Breast (tissue), 4 donors: Measurements from ENCODE around the gene GOLT1B.

GRCh38 chr12:21501731-21502437, at the start of gene GOLT1B:
TSS of gene GOLT1B (plus strand) at chr12:21501789.
- PRO-cap, 3 experiments: peak in 3 of 3 experiments; most common plus-strand start chr12:21501789 (in 2); most common minus-strand start chr12:21502327 (in 2)
- RRBS: 2% methylated on average over 15 of the region's 43 CpGs

DNA sequence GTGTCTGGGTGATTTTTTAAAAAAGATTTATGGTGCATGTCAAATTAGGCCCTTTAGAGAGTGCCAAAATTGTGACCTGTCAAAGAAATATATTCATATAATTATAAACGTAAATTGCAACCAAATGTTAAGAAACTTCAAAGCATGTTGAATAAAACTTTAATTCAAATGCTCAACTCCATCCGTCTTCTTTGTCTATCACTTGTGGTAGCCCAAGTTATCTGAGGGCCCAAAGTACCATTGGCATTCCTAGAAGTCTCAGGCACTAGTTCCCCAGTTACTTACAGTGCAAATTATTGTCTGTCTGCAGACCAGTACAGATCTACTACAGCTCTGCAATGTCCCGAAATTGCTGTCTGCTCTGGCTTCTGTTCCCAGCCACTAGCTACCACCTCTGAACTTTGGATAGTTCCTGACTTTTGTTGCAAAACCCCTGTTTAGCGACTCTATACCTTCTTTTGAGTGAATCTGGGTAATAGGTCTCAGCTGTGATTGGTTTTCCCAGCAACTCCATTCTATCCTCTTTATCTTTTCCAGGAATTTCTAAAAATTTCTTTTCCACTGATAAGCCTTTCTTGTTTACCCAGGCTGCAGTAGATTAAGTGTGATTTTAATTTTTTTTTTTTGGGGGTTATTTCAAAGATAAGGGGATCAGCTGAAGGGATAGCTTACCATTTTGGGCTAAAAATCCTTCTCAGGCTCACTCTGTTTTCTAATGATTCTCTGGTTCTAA, 16.9 kb downstream of the KCNJ8 start:
- PRO-cap, 3 experiments: no peak in any of the 3 experiments
- RRBS: no CpG with 5 or more reads among the region's 4 CpGs

DNA sequence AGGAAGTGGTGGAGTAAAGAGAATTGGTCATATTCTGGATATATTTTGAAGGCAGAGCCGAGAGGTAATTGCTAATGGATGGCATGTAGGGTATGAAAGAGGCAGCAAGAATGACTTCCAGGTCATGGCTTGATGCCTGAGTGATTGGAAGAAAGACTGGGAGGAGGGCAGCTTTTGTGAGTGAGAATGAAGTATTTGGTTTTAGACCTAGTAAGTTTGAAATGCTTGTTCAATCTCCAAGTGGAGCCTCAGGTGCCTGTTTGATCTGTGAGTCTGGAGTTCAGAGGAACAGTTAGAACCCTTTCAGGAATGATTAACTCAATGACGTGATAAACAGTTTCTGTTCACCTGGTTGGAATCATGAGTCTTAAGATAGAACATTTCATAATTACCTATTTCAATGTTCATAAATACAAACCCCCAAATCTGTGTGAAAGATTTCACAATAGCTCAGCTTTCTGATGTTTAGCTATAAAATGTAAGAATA, 10.4 kb downstream of the KCNJ8 start:
- PRO-cap, 3 experiments: no peak in any of the 3 experiments
- RRBS: no CpG with 5 or more reads among the region's 2 CpGs

- PRO-cap, 3 experiments: no peak in any of the 3 experiments
- RRBS: no CpG with 5 or more reads among the region's 4 CpGs
Measured at GRCh38 chr12:21891475-21892303, 49.5 kb downstream of the ABCC9 start.

DNA sequence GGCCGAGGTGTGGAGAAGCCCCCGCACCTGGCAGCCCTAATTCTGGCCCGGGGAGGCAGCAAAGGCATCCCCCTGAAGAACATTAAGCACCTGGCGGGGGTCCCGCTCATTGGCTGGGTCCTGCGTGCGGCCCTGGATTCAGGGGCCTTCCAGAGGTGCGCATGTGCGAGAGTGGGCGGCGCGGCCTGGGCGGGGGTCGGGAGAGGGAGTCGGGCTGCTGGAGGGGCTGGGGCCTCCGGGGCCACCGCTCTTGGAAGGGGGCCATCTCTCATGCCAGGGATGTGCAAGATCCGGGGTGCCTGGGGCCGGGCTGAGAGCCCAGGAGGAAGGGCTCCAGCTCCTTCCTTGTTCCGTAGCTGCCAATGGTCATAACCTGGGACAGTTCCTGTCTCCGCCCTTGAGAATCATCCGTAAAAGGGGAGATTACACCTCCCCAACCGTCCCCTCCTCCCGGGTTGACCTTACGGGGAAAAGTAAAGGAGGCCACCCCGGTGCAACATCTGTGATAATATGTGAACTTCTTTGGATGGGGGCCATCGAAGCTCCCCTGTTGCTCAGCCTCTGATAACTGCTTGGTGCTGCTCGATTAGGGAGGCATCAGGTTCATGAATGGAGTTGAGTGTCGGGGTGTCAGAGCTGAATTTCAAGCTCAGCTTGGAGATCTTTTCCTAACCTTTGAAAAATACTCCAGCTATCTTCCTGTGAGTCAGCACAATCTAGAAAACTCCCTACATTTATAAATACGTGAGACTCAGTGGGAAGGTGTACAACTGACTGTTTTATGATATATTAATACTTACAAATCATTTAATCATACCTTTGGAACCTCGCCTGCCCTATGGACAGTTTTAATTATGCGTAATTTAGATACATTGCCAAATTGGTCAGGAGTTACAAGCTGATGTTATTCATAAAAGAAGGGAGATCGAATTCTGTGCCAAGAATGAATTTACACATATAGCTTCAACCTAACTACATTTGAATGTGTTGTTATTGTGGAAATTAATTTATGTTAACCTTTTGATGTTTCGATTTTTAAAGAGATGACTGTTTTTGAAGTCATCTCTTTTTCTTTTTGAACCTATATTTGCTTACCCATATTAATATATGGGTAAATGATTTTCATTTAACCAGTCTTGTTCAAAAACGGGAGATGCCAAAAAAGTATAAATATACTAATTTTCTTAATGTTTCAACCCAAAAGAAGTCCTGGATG, 799 bp downstream of the CMAS start:
- PRO-cap, 3 experiments: peak in 1 of 3 experiments; most common minus-strand start position 364 of the sequence (in 1)
- RRBS: 2% methylated on average over 5 of the region's 35 CpGs

- PRO-cap, 3 experiments: no peak in any of the 3 experiments
- RRBS: no CpG with 5 or more reads among the region's 14 CpGs
Measured at GRCh38 chr12:22699385-22700163, 74.6 kb downstream of the ETNK1 start.

GRCh38 chr12:24069651-24070294, 120.3 kb upstream of the SOX5 start:
- PRO-cap, 3 experiments: no peak in any of the 3 experiments
- RRBS: no CpG with 5 or more reads among the region's 7 CpGs

DNA sequence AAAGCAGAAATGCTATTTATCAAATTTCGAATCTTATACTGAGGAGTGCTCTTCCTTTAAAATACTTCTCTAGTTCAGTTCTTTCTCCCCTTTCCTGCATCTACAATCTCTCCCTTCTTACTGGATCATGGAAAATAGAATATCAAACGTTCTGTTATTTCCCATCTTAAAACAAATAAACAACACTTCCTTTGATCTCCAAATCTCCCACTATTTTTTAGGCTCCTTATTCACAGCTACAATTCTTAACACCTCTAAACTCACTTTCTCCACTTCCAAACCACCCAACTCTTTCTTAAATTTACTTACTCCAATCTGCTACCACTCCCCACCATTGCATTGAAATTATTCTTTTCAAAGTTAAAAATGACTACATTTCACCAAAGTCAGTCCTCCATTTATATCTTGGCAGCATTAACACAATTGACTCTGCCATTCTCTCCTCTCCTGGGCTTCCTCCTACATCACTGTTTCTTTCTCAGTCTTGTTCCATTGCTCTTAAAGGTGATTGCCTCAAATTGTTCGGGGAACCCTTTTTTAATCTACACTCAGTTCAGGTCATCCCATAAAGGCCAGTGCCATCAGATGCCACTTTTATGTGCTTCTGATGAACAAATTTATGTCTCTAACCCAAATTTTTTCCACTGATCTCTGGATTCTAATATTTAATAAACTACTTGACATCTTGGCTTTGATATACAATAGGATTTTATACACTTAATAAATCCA, 150.7 kb upstream of the SOX5 start:
- PRO-cap, 3 experiments: no peak in any of the 3 experiments
- RRBS: no CpG with 5 or more reads among the region's 3 CpGs

GRCh38 chr12:24226837-24227363, 277.4 kb upstream of the SOX5 start:
- PRO-cap, 3 experiments: no peak in any of the 3 experiments
- RRBS: no CpG with 5 or more reads among the region's 6 CpGs

GRCh38 chr12:24838513-24839014, 110.3 kb downstream of the BCAT1 start:
- PRO-cap, 3 experiments: no peak in any of the 3 experiments
- RRBS: no CpG with 5 or more reads among the region's 2 CpGs

DNA sequence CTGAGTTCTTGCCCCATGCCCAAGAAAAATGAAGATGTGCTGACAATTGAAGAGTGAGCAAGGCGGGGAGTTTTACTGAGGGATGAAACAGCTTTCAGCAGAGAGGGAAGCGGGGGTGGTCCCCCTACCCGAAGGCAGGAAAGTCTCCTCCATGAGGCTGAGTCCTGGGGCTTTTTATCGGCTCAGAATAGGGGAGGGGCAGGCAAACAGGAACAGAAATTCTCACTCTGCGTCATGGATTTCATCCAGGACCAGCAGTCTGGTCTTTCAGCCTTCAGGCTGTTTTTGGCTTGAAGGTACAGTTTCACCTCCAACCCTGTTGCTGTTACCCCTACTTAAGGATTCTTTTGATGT, 3.0 kb upstream of the BCAT1 start:
- PRO-cap, 3 experiments: no peak in any of the 3 experiments
- RRBS: no CpG with 5 or more reads among the region's 5 CpGs

- PRO-cap, 3 experiments: no peak in any of the 3 experiments
- RRBS: no CpG with 5 or more reads among the region's 2 CpGs
Measured at GRCh38 chr12:25322316-25322654, 71.6 kb upstream of the KRAS start.

DNA sequence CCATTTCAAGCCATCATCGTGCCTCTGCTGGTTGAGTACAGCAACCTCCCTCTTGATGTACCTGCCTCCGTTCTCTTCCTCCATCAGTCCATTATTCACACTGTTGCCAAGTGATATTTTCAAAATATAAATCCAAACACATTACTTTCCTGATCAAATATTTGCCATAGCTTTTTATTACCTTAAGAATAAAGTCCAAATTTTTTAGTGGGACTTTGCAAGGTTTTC, 18.7 kb upstream of the SSPN start:
- PRO-cap, 3 experiments: no peak in any of the 3 experiments
- RRBS: no CpG with 5 or more reads among the region's 2 CpGs

DNA sequence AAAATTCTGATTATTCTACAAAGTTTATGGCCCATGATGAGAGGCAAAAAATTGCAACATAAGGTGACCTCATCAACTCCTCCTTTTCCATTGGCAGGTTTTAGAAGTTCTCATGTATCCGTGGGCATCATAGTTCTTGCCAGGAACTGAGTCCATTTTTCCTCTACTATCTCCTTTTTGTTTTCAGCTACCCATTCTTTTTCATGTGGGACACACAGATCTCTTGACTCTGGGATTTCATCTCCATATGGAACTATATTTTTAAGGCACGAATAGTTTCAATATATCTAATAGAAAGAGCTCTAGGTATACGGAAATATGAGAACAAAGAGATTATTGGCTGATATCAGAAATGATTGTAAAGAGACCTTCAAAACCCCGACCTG, 94.6 kb downstream of the SSPN start:
- PRO-cap, 3 experiments: no peak in any of the 3 experiments
- RRBS: no CpG with 5 or more reads among the region's 4 CpGs

- PRO-cap, 3 experiments: no peak in any of the 3 experiments
- RRBS: no CpG with 5 or more reads among the region's 3 CpGs
Measured at GRCh38 chr12:26396437-26396908, 201.1 kb downstream of the SSPN start.

DNA sequence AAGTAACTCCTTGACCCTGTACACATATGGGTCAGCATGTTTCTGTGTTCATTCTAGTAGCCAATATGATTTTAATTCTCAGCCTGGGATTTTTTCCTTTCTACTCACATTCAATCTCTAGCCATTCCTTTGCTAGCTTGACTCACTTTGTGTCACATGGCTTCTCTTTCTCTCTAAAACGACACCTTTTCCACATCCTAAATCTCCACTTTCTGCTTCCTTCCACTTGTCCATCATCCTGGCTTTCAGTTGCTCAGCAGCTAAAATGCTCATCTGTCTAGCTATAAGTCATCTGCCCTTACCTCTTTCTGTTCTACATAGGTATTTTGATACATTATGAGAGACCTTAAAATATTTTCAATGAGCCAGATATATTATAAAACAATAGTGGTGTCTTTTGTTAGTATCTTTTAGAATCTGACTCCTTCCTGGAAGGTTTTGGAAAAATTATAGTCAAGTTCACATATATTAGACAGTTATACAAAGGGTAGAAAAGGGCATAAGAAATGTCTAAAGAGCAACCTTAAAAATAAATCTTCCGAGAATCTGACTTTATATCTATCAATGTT, 278.3 kb downstream of the SSPN start:
- PRO-cap, 3 experiments: no peak in any of the 3 experiments
- RRBS: no CpG with 5 or more reads among the region's 2 CpGs

DNA sequence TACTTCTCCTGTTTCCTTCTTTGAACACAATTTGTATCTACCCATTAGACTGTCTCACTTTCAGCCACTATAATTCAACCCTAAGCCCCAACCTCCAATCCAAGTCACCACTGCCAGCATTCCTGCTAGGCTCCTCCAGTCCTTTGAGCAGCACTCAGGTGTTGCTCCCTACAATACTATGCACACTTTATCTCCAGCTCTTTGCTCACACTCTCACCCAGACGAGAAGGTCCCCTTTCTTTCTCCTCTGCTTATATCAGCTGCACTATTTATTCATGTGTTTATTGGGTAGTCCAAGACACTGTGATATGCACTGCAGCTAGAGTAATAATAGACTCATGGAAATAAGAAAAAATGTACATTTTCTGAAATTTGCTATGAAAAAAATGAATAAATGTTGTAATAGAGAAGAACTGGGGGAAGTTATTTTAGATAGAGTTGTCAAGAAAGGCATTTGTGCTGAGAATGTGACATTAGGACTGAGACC, 307.1 kb downstream of the ITPR2 start:
- PRO-cap, 3 experiments: no peak in any of the 3 experiments
- RRBS: no CpG with 5 or more reads among the region's 1 CpG

GRCh38 chr12:26621076-26621325, 212.0 kb downstream of the ITPR2 start:
- PRO-cap, 3 experiments: no peak in any of the 3 experiments
- RRBS: no CpG with 5 or more reads among the region's 4 CpGs

DNA sequence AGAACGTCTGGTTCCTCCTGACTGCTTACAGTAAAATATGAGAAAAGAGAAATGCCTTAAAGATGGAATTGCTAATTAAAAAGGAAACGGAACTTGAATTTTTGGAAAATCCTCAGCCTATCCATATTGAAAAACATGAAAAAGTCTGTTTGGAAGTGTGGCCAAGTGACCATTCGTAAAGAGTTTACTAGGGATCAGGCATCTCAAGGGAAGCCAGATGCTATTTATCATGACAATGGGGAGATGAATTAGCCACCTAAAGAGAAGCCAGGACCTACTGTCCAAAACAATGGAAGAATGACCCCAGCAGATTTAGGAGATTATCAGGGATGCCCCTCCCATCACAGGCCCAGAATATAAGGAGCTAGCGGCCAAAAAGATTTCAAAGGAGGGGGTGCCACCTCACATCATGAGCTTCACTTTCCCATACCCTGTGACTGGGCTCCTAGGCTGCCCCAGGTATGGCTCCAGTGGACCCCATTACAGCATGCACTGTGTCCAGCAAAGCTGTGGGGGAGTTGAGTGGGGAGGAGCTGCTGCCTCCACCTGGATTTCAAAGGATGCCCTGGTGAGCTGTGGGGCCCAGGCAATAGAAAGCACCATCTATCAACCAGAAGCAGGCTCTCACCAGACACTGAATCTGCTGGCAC, 189.1 kb downstream of the ITPR2 start:
- PRO-cap, 3 experiments: no peak in any of the 3 experiments
- RRBS: no CpG with 5 or more reads among the region's 4 CpGs

GRCh38 chr12:26736942-26737421, 96.0 kb downstream of the ITPR2 start:
- PRO-cap, 3 experiments: no peak in any of the 3 experiments
- RRBS: no CpG with 5 or more reads among the region's 11 CpGs